UCH-1 (cell line): ENCODE data around the genes RNF40, SETD1A, ZNF668 and ITGAX.

DNA sequence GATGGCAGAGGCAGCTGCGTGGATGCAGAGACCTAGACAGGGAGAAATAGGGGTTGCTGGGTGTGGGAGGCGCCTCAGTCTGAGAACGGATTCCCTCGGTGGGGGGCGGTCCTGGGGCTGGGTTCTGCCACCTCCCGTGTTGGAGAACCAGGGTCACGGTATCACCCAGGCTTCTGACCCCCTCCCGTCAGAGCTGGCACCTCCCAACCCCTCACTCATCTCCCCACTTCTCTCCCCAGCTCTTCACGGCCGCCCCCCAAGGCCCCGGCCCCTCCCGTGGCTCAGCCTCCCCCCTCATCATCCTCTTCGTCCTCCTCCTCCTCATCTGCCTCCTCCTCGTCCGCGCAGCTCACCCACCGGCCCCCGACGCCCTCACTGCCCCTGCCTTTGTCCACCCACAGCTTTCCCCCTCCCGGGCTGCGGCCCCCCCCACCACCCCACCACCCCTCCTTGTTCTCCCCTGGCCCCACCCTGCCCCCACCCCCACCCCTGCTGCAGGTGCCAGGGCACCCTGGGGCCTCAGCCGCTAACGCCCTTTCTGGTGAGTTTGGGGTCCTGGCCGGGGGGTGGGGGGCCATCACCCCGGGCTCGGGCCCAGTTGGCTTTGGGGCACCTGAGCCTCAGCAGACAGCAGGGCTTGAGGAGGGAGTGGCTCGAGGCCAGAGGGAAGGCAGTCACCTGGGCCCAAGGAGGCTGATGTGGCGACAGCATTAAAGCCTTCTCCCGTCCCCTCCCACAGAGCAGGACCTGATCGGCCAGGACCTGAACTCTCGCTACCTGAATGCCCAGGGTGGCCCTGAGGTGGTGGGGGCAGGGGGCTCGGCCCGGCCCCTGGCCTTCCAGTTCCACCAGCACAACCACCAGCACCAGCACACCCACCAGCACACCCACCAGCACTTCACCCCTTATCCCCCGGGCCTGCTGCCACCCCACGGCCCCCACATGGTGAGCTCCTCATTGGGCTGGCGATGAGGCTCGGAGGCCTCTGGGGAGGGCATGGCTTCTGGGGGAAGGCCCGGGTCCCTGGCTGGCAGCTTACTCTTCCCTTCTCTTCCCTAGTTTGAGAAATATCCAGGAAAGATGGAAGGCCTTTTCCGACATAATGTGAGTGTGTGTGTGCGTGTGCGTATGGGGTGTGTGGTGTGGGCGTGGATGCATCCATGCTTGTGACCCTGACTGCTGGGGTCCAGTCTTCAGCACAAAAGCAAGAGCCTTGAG, 6.2 kb downstream of the FBRS start:
- RRBS, result 77% methylated on average over 10 of the region's 42 CpGs

- RRBS, result no CpG with 5 or more reads among the region's 2 CpGs
Observed at GRCh38 chr16:30745148-30745458, 3.1 kb upstream of the PHKG2 start.

DNA sequence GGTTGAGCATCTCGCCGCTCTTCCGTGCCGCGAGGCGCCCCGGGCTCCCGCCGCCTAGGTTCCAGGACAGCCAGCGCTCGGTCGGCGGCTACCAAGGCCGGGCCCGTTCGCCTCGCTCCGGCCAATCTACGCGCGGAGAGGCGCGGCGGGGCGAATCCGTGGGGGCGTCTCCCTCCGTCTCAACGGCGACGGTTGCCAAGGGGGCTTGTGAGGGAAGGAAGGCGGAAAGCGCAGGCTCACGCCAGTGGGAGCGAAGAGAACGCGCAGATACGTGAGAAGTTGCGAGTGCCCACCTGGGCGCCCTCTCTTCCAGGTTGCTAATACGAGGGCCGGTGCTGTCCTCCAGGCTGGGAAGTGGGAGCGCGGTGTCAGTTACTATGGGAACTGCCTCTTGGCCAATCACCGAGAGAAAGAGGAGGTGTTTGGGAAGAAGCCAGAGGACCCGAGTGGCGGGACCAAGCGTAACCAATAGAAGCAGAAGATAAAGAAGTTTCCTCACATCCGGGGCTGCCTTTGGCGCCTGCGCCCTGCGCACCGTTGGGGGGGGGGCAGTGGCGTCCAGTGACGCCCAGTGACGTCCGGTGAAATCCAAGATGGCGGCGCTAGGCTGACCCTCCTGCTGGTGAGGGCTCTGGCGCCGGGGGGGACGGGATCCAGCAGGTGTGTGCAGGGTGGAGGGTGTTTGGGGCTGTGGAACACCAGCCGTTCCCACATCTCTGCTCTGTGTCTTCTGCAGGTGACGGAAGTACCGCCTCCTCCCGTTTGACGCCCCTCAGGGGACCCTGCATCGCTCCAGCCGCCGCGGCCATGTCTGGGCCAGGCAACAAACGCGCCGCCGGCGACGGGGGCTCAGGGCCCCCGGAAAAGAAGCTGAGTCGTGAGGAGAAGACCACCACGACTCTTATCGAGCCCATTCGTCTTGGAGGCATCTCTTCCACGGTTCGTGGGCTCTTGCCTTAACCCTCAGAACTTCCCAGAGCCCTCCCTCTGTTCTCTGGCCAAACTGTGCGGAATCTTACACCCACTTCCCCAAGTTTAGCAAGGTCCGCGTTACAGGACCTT, at the start of gene RNF40:
Gene RNF40 (plus strand): TSS at position 584 of the 1,062 bp plus-strand sequence.
- RRBS, result 3% methylated on average over 21 of the region's 87 CpGs

DNA sequence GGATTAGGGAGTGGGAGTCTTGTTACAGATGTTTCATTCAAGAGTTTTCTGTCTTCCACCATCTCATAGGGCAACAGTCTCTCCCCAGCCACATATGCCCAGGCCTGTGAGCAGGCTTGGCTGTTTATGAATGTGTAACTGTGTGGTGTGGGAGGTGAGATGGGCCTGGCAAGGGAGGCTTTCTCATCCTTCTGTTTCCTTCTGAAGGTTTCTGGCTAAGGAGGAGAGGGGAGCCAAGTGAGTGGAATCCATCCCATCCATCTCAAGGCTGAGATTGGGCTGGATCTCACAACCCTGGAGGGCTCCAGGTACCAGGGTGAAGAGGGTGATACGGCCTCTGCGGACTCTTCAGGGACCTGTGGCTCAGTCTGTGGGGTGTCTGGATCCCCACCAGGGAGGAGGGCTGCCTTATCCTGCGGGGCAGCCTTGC, 7.1 kb downstream of the ZNF629 start:
- RRBS, result no CpG with 5 or more reads among the region's 3 CpGs

- RRBS, result no CpG with 5 or more reads among the region's 6 CpGs
Observed at GRCh38 chr16:30787953-30788334, 939 bp upstream of the ZNF629 start.

DNA sequence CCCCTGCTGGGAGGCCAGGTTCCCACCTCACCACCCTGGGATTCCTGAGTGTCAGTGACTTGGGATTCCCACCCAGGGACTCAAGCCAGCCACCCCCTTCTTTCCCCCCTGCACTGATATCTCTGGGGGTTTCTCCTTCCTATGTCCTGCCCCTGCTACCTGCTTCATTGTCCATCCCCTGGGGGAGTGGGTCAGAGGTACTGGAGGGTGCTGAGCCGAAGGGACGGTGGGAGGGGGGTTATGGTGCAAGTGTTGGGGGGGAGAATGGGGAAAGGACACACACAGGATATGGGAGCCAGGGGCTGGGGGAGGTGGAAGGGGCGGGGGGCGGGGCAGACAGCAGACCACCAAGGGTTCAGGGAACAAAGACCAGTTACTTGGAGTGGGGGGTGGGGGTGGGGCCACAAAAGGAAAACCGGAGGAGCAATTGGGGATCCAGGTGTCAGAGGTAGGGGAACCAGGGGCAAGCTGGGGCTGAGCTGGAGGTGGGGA, 1.5 kb upstream of the ORAI3 start:
- RRBS, result no CpG with 5 or more reads among the region's 5 CpGs

DNA sequence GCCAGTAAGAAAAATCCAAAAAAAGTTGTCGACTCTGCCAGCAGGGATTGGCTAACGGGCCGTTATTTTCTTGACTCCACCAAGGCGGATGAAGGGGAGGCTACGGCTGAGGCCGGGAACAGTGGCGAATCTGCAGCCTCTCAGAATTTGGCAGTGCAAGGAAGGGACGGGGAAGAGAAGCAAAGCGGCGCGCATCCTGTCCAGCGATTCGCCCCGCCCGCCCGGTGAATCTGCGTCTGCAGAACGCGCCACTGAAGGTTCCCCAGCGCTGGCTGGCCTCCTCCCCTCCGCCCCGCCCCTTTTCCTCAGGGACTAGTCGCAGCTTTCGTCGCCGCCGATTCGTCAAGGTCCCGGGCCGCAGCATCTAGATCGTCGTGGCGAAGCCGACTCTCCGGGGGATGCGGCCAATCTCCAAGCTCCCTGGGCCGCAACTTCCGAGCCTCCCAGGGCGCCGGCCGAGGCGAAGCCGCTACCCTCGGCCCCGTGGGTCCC, at the start of gene SETD1A:
Gene SETD1A (plus strand): TSS at position 342 of the 492 bp plus-strand sequence.
- RRBS, result 2% methylated on average over 17 of the region's 45 CpGs

DNA sequence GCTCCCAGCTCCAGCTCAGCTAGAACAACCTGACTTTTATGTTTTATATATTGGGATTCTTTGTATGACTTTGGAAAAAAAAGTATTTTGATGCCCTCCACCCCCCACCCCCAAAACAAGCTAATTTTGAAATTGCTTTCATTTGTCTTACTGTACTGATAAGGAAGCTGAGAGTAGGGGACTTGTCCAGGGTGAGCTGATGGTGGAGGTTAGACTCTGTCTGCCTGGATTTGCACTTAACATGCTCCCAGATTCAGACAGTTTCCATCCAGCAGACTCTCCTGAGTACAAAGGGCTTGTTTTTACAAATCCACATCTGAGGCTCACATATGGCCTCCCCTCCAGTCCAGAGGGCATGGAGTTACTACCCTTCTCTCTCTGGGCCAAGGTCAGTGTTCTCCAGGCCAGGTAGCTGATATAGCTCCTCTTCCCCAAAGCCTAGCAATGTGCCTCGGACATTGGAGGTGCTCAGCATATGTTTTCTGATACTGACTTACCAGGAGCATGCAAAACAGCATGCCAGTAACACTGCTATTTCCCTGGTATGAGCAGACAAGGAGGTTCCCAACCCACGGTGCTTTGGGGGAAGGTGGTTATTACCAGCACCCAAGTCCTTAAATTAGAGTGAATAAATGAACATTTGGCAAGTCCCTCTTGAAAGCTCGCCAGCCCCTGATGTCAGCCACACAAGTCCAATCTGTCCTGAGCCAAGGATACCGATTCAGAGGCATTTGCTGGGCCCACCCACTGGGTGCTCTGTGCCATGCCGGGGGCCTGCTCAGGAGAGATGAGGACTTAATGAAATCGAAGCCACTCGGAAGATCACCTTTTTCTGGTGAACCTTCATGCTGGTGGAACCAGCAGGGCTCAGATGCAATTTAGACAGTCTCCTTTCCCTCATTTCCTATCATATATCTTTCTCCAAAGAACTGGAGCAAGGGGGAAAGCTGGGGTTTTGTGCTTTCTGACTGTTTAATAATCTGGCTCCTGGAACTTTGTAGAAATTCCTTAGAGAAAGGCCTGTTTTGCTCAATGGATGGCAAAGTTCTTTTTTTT, 11.2 kb downstream of the STX1B start:
- RRBS, result no CpG with 5 or more reads among the region's 7 CpGs

- RRBS, result no CpG with 5 or more reads among the region's 23 CpGs
Observed at GRCh38 chr16:31001903-31002924, 8.2 kb downstream of the STX1B start.

DNA sequence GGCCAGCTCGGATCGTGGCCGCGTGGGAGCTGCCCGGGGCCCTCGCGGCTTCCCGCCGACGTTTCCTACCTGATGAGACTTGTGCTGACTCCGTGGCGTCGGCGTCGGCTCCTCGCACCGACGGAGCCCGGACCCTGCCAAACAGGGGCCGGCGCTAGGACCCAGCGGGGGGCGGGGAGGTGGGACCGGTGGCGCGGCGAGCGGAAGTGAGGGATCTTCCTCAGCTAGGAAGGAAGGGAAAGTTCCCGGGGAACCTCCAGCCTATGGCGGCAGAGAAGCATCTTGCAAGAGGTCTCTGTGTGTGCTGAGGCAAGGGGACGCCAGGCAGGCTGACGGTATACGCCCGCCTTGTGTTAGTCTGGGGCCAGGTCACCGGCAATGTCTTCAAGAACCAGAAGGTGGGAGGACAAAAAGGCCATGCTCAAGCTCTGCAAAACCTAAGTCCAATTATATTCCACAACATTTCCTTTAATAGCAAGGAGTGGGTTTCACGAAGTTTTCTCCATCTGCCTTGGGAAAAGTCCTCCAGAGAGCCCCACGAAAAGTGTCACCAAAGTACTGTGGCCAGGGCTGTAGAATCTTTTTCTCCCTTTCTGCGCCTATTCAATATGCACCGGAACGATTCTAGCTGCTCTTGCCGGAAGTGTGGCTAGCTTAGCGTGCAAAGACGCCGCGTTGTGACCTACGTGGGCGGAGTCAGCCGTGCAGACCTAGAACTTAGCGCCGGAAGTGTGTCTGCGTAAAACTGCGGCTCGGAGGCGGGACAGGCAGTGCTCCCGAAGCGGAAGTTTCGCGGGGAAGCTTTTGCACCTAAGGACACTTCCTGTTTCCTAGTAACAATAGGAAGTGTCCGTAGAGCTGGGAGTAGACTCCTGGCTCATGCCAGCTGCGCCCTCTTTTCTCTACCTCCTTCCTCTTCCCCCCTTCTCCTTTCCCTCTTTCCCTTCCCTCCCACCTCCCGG, at the start of gene ZNF668:
Gene ZNF668 (minus strand): TSS at position 651 of the 962 bp plus-strand sequence.
- RRBS, result 2% methylated on average over 32 of the region's 61 CpGs

DNA sequence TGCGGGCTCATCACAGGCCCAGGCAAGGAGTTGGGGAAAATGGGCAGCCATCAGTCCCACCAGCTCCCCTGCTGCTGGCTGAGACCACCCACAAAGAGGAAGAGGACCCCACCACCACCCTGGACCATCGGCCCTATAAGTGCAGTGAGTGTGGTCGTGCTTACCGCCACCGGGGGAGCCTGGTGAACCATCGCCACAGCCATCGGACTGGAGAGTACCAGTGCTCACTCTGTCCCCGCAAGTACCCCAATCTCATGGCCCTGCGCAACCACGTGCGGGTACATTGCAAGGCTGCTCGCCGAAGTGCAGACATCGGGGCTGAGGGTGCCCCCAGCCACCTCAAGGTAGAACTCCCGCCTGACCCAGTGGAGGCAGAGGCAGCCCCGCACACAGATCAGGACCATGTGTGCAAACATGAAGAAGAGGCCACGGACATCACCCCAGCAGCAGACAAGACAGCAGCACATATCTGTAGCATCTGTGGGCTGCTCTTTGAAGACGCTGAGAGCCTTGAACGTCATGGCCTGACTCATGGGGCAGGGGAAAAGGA, 3.4 kb downstream of the ZNF646 start:
- RRBS, result no CpG with 5 or more reads among the region's 19 CpGs

GRCh38 chr16:31113466-31114337, 3.8 kb upstream of the KAT8 start:
- RRBS, result no CpG with 5 or more reads among the region's 7 CpGs

- RRBS, result no CpG with 5 or more reads among the region's 19 CpGs
Observed at GRCh38 chr16:31141662-31142360, 6.3 kb upstream of the PRSS8 start.

DNA sequence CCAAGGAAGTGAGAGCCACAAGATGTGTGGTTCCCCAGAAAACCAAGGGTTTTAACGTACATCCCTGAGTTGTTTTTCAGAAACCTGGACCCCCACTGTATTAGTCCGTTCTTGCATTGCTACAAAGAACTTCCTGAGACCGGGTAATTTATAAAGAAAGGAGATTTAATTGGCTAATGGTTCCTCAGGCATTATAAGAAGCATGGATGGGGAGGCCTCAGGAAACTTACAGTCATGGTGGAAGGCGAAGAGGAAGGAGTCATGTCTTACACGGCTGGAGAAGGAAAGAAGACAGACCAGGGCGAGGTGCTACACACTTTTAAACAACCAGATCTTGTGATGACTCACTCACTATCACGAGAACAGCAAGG, 7.8 kb upstream of the ITGAX start:
- RRBS, result no CpG with 5 or more reads among the region's 7 CpGs

- RRBS, result no CpG with 5 or more reads among the region's 7 CpGs
Observed at GRCh38 chr16:31354862-31355388, at the start of gene ITGAX. TSS of gene ITGAX (plus strand) at chr16:31355176.

- RRBS, result no CpG with 5 or more reads among the region's 8 CpGs
Observed at GRCh38 chr16:31384019-31384497, 9.1 kb upstream of the ITGAD start.

GRCh38 chr16:31428969-31429168, 709 bp upstream of the COX6A2 start:
- RRBS, result no CpG with 5 or more reads among the region's 1 CpG

DNA sequence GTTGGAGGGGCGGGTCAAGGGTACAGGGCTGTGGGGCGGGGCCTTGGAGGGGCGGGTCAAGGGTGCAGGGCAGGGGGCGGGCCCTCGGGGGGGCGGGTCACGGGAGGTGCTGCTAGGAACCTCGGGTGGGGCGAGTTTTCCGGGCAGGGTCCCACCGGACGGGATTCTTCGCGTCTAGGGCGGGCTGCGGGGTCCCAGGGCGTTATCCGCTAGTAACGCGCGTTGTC, 5.0 kb downstream of the TGFB1I1 start:
- RRBS, result no CpG with 5 or more reads among the region's 21 CpGs

- RRBS, result no CpG with 5 or more reads among the region's 7 CpGs
Observed at GRCh38 chr16:31498954-31499578, 9.1 kb downstream of the RUSF1 start.

DNA sequence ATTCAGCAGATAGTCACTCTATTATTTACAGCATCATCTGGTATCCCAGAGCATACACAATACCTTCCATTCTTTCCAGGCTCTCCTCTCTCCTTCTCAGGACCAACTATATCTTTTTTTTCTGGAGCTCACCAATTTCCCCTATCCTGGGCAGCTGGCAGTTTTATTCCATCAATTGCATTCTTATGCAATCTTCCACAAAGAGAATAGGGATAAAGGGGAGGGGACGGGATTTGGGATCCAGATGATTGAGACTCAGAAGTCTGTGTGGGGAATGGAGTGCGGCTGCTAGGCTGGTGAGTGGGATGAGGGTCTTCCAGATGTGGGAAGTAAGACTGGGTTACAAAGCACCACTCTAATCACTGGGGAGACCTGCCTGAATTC, 918 bp downstream of the RUSF1 start:
- RRBS, result no CpG with 5 or more reads among the region's 2 CpGs